Thoracic aorta endothelial cell (primary cell): ENCODE data around the genes TMC6 and DNAH17.

DNA sequence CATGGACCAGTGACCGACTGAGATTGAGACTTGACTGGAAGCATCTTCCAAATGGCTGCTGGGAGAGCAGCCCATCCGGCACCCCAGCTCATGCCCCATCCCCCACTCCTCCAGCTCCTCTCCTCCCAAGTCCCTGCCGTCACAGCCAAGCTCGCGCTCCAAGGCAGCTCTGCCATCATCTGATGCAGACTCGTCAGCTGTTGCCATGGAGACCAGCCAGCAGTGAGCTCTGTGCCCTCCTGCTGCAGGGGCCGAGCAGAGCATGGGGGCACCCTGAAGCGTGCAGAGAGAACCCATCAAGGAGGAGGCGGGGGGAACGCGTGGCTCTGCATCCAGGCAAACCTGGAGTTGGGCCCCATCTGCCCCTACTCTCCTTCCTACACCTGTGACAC lies 74.5 kb upstream of the TNRC6C start:
- CAGE, long polyA plus RNA: no peak

- CAGE, long polyA plus RNA: no peak
These were observed 36.6 kb downstream of the TNRC6C start for GRCh38 chr17:77995070-77995534.

- CAGE, long polyA plus RNA: no peak
These were observed at the start of gene TMC6 for GRCh38 chr17:78128094-78129027. Gene TMC6 (minus strand): TSS chr17:78128755.

DNA sequence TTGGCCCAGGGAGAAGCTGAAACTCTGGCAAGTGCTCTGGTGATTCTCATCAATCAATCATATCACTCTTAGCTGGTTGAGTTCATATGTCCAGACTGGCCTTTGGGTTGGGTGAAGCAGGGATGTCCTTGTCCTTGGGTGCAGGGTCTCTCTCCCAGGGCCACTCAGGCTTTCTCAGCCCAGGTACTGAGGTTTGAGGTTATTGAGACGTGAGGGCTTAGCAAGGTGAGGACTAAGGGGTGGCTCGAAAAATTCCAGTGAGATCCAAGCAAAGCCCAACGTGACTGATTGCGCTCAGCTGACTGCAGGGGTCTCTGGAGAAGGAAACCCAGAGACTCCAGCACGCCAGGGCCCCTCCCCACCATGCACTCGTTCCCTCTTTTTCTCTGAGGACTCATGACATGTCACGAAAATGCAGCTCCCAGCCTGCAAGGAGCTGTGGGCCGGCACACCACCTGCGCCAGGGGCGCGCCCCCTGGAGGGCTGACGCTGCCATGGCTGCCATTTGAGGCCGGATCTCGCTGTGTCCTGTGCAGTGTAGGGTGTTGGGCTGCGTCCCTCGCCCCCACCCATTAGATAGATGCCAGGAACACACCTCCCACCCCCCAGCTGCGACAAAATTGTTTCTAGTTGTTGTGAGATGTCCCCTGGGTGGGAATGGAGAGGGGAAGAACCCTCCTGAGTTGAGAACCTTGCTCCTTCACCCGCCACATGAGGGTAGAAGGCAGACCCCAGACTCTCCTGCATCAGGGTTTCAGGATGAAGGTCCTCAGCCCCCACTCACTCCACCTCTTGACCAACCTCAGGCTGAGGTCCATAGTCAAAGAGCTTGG lies 8.1 kb downstream of the SYNGR2 start:
- CAGE, long polyA plus RNA: no peak

DNA sequence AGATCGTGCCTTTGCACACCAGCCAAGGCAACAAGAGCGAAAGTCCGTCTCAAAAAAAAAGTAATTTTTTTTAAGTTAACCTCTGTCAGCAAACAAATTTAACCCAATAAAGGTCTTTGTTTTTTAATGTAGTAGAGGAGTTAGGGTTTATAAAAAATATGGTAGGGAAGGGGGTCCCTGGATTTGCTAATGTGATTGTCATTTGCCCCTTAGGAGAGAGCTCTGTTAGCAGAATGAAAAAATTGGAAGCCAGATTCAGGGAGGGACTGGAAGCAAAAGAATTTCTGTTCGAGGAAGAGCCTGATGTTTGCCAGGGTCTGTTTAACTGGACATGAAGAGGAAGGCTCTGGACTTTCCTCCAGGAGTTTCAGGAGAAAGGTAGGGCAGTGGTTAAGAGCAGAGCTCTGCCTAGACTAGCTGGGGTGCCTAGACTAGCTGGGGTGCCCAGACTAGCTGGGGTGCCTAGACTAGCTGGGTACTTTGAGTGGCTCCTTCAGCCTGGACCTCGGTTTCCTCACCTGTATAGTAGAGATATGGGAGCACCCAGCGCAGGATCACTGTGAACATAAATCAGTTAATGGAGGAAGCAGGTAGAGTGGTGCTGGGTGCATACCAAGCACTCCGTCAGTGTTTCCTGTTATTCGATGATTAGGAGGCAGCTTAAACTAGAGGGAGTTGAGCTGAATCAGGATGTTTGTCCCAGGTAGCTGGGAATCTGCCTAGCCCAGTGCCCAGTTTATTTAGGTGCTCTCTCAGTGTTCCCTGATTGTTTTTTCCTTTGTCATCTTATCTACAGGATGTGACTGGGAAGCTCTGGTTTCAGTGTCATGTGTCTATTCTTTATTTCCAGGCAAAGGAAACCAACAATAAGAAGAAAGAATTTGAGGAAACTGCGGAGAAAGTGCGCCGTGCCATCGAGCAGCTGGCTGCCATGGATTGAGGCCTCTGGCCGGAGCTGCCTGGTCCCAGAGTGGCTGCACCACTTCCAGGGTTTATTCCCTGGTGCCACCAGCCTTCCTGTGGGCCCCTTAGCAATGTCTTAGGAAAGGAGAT lies 8.5 kb upstream of the TMEM235 start:
- CAGE, long polyA plus RNA: no peak

DNA sequence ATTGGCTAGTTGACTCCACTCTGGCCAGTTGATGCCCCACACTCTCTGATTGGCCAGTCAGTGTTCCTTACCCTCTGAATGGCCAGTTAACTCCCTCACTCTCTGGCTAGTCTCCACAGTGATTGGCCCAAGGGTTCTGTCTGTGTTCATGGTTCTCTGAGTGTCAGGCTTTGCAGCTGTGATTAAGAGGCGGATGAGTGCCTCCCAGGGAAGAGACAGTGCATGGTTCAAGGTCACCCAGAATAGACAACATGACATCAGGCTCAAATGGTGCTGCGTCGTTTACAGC lies 10.1 kb downstream of the TMEM235 start:
- CAGE, long polyA plus RNA: no peak

DNA sequence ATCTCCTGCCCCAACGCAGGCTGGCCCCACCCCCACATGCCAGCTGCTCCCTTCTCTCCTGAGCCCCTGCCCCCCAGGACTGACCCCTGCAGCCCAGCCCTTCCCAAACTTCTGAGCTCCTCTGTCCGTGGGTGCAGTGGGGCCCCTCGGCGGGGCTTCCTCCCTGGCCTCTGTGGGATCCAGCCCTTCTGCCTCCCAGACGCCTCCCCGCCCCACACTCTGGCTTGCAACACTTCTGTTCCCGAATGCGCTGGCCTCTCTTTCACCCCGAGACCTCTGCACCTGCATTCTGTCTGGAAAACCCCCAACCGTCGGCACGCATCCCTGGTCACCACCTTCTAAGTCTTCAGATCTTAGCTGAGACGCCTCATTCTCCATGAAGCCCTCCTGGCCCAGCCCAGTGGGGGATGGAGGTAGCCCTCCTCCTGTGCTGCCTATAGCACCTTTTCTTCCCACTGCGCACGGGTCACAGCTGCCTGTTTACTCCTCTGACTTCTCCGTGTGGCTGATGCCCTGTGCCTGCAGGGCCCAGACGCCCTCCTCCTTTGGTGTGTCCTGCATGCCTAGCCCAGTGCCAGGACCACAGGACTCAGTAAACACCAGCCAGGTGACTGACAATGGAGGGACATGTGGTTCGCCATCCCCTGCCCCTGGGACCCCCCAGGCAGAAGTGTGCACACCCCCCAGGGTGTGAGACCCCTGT lies 26.5 kb downstream of the TMEM235 start:
- CAGE, long polyA plus RNA: no peak

DNA sequence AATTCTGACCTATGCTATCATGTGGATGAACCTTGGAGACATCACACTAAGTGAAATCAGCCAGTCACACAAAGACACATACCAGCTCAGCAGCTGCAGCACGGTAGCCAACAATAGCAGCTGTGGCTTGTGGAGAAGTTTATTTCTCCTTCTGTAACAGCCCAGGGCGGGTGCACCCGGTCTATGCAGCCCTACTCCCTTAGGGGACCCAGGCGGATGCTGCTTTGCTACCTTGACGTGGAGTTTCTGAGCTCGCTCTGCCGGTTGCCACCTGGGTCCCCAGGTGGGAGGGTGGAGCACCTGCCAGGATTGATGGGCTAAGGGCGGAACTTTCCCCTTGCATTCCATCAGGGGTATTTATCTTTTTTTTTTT lies 45.1 kb downstream of the TMEM235 start:
- CAGE, long polyA plus RNA: no peak

- CAGE, long polyA plus RNA: no peak
These were observed 60.5 kb downstream of the TMEM235 start for GRCh38 chr17:78291989-78292265.

GRCh38 chr17:78322591-78323473 lies 37.0 kb downstream of the SOCS3 start:
- CAGE, long polyA plus RNA: no peak

DNA sequence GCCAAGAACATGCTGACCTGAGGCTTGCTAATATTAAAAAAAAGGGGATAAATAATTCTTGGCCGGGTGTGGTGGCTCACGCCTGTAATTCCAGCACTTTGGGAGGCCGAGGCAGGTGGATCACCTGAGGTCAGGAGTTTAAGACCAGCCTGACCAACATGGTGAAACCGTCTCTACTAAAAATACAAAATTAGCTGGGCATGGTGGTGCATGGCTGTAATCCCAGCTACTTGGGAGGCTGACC lies 957 bp downstream of the PGS1 start:
- CAGE, long polyA plus RNA: no peak

- CAGE, long polyA plus RNA: no peak
These were observed 30.2 kb downstream of the PGS1 start for GRCh38 chr17:78408604-78409113.

GRCh38 chr17:78427982-78428660 lies 49.7 kb downstream of the PGS1 start:
- CAGE, long polyA plus RNA: no peak

GRCh38 chr17:78538153-78538352 lies 39.1 kb downstream of the DNAH17 start:
- CAGE, long polyA plus RNA: no peak

DNA sequence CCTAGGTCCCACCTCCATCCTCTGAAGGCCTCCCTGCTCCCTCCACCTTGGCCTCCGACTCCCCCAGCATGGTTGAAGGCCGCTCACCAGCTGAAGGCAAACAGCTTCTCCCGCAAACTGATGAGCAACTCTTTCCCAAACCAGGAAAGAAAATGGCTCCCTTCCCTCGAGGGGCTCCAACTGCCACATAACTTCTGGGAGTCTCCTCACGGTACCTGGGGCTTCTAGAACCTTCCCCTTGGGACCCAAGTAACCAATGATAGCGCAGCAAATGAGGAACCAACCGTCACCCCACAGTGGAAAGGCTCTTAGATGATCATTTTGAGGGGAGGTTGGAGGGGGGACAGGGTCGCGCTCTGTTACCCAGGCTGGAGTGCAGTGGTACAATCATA lies at the start of gene DNAH17:
Gene DNAH17, minus strand, starts transcription at position 189 of the 392 bp plus-strand sequence.
- CAGE, long polyA plus RNA: no peak

DNA sequence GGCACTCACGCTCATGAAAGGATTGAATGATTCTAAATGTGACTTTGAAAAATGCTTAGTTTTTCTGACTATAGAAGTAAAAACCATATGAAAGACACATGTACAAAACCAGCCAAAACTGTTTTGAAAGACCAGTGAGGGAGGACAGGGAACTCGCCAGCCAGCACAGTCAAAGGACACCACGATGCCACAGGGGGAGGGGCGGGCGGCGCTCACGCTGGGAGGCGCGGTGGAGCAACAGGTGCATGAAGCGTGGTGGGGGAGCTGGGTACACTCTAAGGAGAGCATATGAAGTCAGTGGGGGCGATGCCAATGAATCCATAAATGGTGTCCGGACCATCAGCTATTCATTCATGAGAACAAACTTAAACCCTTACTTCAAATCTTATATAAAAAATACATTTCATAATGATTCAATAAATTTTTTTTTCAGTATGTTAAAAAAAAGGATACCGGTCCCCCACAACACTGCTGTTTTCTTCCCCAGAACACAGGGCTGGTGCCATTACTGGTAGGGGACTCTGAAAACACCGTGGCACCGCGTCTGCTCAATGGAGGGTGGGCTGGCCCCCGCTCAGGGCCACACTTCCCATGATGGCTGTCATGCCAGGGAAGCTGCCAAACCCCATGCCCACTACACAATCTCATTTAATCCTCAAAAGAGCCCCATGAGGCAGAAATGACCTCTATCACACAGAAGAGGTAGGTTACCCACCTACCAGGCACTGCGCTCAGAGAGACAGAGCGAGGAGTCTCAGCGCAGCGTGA lies 101.1 kb upstream of the DNAH17 start:
- CAGE, long polyA plus RNA: no peak

GRCh38 chr17:78680912-78681510 lies 101.1 kb downstream of the CYTH1 start:
- CAGE, long polyA plus RNA: no peak

- CAGE, long polyA plus RNA: no peak
These were observed 98.8 kb downstream of the CYTH1 start for GRCh38 chr17:78683209-78683821.

- CAGE, long polyA plus RNA: no peak
These were observed 34.1 kb downstream of the CYTH1 start for GRCh38 chr17:78747777-78748647.

DNA sequence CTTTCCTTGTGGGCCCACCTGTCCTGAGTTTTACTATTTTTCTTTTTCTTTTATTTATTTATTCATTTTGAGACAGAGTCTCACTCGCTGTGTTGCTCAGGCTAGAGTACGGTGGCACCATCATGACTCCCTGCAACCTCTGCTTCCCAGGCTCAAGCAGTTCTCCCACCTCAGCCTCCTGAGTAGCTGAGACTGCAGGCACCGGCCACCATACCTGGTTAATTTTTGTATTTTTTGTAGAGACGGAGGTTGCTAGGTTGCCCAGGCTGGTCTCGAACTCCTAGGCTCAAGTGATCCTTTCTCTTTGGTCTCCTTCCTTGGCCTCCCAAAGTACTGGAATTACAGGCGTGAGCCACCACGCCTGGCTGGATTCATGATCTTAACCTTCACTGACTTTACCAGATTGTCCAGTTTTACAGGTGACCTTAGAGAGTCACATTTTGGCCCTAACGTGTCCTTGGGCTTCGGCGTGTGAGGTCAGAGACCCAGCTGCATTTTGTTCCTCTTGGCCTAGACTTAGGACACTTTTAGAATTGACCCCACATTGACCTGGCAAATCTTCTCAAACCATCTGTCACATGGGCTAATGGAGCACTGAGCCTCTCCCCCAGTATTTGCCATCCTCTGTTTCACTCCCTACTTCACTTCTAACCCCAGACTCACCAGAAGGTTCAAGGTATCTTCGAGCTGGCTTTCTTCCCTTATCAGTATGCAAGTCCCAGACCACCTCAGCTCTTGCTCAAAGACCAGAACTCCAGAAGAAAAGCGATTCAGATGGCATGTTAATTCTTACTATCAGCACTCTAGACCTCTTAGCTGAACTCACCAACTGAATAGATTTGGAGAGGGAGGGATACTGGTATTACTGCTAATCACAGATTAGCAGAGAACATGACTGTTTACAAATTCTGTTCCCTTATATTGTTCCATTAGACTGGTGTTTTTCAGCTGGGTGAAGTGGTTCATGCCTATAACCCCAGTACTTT lies 1.6 kb upstream of the CYTH1 start:
- CAGE, long polyA plus RNA: no peak